ENCODE measurements around a stretch of chr11.

- PRO-cap: no peak
Measured at GRCh38 chr11:74810013-74810421, 61.4 kb downstream of the RNF169 start.

DNA sequence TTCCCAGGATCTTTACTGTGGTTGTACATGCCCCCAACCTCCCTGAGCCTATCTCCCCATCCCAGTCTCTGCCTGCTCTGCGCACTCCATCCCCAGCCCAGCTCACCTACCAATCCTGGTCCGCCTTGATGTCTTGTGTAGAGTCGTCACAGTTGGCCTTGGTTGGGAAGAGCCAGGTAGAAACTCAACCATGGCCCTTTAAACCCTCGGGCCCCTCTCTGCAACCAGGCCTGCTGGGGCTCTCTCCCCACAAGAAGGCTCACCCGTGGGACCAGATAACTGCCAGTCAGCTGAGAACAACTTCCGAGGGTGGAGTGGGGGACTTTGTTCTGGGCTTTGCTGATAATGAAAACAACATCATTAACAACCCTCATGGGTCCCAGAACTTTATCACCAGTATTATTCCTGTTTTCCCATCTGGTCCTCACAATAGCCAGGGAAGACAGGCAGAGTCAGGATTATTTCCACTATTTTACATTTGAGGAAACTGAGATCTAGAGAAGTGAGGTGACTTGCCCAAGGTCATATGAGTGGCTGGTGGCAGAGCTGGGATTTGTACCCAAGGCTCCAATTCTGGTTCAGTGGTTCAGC, 54.1 kb upstream of the SLCO2B1 start:
- PRO-cap: no peak

DNA sequence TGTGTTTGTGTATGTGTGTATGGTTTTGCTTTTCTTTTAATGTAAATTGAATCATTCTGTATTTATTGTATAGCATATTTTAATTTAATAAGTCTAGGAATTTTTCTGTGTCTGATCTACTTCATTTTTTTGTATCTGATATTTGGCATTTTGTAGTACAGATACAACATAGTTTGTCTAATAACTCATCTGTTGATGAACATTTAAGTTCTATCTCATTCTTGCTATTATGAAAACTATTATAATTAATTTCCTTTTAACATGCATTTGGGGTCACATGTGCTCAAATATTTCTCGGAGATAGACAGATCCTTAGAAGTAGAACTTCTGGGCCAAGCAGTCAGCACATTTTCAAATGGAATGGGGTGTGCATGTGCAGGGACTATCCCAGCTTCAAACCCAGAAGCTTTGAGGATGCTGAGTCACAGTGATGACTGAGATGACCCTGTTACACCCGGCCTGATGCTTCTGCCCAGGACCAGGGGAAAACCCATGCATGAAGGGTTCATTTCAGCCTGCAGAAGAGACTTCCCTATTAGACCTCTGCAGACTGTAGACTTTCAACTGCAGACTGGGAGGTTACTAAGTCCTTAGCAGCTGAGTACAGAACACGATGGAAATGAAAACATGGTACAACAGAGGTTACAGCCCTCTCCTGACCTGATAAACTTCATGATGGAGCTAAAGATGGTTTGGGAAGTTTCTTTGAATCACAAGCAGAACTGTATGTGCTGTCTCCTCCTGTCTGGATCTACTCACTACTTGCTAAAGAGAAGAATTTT, 50.7 kb upstream of the SLCO2B1 start:
- PRO-cap: no peak

DNA sequence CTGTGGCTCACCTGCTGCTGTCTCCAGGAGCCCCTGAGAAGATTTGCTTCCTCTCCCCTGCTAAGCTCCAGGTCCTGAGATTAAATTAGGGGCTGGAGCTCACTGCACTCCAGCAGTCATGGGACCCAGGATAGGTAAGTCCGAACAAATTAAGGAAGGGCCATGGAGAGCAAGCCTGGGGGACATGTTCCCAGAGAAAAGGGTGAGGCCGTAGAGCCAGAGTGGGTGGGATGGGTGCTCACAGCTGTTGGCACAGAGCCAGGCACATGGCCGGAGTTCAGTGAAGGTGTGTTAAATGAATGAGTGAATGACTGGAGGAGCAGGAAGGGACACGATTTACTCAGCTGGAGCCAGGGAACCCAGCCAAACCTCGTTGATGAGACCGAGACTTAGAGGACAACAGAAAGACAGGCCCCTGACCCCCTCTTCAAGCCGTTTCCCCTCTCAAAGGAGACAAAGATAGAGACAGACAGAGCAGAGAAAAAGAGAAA, 402 bp downstream of the SLCO2B1 start:
- PRO-cap: no peak

DNA sequence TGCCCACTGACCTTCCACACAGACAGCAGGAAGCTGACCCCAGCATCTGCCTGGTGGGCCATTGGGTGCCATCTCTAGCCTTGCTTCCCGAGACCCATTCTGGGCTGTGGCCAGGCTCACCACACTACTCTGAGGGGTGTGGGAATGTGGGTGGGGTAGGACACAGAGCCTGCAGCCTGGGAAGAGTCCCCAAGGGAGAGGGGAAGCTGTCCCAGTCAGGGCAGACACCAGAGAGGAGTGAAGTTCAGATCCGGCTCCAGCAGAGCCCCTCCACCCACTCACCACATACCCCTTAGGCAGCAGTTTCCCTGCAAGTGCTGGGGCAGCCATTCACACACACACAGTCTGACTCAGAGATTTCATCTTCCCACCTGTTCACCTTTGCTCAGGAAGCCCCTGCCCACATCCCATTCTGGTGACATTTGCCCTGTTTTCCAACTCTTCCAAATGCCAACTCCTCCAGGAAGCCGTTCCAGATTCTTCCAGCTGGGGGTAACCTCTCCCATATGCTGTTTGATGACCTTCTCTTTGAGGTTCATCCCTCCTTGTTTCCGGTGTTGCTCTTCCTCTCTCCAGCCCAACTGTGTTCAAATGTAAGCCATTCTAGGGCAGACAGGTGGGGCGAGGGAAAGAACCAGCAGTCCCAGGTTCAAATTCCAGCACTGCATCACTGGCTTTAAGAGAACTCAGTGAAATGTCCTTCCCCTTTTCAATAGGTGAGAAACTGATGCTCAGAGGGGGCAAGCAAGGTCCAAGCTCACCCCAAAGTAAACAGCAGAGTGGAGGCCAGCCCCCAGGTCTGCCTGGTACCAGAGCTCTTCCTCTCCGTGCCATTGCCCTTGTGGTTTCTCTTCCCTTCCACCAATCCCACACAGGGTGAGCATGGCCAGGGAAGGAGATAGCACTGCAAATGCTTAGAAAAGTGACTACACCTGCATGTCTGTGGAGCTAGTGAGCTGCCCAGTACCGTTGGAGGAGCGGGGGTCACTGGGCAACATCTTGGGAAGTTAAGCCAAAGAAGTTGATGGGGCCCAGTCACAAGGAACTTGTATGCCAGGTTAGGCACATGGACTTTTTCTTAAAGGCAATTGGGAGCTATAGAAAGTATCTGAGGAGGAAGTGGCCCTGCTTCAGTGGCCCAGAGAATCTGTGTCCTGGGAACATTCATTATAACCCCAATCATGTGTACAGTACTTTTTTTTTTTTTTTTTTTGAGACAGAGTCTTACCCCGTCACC, 2.2 kb downstream of the SLCO2B1 start:
- PRO-cap: no peak

- PRO-cap: no peak
Measured at GRCh38 chr11:75159953-75160912, 9.3 kb downstream of the SLCO2B1 start.

DNA sequence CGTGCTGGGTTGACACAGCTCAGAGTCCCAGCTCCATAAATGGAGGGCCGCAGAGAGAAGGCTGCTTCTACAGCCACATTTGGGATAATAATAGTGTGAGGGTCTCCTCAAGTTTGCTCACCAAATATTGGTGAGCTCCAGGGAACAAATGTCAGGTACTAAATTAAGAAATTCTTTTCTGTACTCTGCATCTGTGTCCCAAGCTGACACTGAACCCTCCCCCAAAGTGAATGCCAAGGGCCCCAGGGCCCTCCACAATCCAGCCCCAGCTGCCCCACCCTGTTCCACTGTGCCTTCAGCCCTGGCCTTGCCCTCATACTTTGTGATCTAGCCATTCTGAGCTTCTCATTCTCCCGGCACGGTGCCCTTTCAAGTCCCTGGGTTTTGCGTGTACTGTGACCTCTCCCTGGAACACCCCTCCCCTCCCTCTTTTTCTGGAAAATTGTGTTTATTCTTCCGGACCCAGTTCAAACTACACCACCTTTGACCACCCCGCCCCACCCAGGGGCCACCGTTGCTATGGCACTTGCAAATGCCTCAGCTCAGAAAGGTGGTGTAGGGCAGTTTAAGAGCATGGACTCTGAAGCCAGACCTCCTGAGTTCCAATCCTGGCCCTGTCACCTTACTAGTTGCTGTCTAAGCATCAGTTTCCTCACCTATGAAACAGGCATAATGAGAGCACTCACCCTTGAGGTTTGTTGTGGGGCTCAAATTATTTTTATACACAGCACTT, 17.6 kb downstream of the SLCO2B1 start:
- PRO-cap: no peak

GRCh38 chr11:75261915-75262327, 21.3 kb downstream of the TPBGL start:
- PRO-cap: no peak

- PRO-cap: no peak
Measured at GRCh38 chr11:75301472-75302345, 49.8 kb downstream of the ARRB1 start.

DNA sequence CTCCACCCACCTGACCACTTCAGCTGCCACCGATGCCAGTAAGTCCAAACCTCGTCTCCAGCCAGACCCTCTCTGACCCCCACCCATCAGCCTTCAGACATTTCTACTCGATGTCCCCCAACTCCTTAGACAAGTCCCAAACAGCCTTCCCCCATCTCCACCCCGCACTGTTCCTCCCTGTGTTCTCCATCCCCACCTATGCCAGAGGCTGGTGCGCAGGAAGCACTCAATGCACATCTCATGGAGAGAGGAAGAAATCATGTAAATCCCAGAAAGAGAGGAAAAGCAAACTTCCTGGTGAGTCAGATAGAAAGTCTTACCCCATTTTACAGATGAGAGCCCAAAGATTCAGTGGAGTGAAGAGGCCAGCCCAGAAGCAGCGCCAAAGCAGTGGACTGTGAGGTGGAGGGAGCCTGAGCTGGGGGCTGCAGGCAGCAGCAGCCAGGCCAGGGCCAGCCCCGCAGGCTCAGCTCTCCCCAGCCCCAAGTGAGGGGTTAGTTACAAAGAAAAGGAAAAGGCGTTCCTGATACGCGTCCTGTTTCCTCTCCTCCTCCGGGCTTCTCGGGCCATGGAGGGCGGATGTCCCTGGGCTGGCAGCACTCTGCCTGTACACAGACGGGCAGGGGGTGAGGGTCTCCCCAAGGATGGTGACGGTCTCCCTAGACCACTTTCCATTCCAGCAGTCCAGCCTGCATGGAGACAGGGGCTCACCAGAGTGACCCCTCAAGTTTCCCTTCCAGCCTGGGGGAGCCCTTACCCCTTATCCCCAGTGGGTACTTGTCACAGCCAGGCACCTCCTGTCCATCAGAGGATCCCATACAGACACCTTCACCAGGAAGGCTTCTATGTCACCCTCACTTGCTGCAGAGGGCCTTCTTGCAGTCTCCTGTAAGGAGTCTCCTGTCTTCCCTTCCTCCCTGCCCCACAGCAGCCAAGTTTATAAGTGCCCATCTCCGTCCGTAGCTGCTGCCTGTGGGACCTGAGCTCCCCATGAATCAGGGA, 44.9 kb downstream of the ARRB1 start:
- PRO-cap: no peak

GRCh38 chr11:75313466-75313826, 38.0 kb downstream of the ARRB1 start:
- PRO-cap: unidirectional peak, minus-strand start at chr11:75313518

DNA sequence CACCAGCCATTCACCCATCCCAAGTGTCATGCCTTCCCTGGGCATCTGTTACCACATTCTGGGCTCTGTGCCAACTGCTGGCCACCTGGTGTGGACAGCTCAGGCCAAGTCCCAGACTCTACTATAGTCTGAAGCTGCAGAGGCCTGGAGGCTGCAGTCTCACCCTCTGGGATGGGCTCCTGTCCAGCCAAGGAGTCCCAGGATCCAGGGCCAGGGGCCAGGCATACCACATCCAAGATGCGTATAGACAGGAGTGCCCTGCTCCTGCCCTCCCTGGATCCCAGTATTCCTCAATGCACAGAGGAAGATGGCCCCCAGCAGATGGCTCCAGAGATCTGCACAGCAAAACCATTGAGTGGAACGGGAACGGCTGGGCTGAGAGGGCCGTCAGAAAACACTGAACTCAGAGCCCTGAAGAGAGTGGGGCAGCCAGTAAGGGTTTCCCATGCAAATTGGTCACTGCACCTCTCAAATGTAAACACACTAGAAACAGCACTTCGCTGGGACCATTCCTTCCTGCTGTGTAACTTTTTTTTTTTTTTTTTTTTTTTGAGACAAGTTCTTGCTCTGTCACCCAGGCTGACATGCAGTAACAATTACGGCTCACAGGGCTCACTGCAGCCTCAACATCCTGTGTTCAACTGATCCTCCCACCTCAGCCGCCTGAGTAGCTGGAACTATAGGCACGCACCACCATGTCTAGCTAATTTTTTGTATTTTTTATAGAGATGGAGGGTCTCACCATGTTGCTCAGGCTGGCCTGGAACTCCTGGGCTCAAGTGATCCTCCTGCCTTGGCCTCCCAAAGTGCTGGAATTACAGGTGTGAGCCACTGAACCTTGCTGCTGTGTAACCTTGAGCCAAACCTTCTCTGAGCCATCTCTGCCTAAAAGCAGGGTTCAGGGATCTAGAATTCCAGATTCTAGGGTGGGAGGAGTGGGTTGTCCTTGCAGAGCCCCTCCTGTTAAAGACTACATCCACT, 22.6 kb downstream of the ARRB1 start:
- PRO-cap: no peak

GRCh38 chr11:75350149-75351000, 1.1 kb downstream of the ARRB1 start:
- PRO-cap: bidirectional peak, plus-strand start at chr11:75350830, minus-strand start at chr11:75350721

DNA sequence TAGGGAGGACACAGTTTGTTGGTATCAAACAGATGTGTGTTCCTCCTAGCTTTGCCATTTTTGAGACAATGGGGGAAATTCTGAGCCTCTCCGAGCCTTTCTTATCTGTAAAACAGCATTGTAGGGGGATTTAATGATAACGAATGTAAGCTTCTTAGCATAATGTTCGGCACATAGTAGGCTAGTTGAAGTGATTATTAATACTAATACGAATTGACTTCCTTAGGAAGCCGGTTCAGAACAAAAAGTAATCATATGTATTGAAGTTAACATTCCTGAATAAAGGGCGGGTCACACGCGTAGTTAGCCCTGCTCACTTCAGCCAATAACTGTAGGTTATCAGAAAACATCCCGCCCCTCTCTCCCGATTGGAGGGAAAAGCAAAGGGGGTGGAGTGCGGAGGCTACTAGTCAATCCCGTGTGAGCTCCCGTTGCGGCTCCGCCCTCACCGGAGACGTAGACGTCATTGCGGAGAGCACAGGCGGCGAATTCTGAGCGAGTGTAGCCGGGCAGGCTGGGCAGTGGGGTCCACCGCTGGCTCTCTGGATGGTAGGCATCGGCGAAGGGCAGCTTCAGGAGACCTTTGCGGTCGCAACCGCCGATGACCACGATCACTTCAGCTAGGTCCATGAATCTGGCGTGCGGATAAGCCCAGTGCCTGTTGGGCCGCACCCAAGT, 4.9 kb downstream of the KLHL35 start:
- PRO-cap: no peak

GRCh38 chr11:75563127-75563662, 1.1 kb downstream of the SERPINH1 start:
- PRO-cap: bidirectional peak, plus-strand start at chr11:75563283, minus-strand start at chr11:75563311

DNA sequence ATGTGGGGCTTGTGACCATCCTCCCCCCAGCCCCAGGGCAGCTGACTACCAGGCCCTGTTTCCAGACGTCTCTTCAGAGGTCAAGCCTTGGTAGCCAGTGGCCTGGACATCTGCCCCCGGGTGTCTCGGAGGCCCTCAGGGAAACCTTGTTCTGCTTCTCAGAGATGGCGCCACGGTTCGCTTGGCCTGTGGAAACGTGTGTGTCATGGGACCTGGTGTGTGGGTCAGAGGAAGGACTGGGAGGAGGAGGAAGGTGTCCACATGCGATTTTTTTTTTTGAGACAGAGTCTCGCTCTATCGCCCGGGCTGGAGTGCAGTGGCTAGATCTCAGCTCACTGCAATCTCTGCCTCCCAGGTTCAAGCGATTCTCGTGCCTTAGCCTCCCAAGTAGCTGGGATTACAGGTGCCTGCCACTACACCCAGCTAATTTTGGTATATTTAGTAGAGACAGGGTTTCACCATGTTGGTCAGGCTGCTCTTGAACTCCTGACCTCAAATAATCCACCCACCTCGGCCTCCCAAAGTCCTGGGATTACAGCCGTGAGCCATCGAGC, 22.4 kb downstream of the SERPINH1 start:
- PRO-cap: no peak

DNA sequence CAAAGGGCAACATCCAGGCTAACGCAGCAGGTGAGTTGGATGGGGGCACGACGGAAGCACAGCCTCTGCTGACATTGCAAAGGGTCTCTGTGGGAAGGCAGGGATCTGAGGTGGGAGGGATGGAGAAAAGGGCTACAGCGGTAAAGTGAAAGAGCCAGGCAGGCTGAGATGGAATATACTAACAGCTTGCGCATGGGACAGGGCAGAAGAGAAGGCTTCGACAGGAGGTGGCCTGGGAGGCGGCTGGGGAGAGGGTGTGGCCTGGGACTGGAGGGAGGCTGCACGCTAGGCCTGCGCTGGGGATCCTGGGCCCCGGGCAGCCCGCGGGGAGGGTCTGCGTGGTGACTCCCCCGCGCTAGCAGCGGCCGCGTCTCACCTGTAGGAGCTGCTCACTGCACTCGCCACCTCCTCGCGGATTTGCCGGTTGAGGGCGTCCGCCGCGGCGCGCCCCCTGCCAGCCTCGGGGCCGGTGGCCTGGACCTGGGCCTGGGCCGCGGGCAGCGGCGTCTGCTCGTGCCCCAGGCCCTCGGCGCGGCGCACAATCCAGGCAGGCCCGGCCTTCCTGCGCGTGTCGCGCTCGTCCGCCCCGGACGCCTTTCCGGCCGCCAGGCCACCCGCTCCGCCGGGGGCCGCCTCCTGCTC, 1.6 kb downstream of the MAP6 start:
- PRO-cap: no peak

DNA sequence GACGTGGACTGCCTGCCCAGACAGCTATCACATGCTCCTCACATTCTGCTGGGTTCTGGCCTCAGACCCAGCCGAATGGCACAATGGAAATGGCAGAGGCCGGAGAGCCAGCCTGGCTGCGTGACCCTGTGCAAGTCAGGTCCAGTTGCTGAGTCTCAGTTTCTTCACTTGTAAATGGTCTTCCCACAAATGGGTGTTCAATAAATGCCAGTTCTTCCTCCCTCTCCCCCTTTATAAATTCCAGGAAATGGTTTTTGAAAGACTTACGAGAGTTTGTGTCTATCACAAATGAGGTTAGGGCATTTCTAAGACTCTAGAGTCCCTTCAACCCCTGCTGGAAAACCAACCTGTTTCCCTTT, 17.9 kb downstream of the MOGAT2 start:
- PRO-cap: no peak

- PRO-cap: no peak
Measured at GRCh38 chr11:75786217-75787004, 17.8 kb downstream of the DGAT2 start.

GRCh38 chr11:75815315-75816168, 532 bp downstream of the UVRAG start:
- PRO-cap: bidirectional peak, plus-strand start at chr11:75815843, minus-strand start at chr11:75815661